Myometrial cell (primary cell): ENCODE measurements around the gene SERP2.

DNA sequence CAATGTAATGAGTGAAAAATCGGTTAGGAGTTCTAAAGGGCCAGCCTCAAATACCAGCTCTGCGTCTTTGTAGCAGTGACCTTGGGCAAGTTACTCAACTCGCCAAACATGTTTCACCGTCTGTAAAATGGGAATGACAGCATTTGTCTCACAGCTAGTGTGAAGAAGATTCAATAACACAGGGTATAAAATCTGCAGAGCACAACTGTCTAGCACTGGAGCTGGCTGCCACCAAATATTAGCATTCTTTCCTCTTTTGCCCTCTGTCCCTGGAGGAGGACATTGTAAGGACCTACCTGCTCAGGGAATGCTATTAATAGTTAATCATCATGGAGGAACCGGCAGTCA lies 22.1 kb upstream of the SERP2 start:
- RAMPAGE, long total RNA, result no peak

GRCh38 chr13:44364470-44365180 lies 9.0 kb upstream of the SERP2 start:
- RAMPAGE, long total RNA, result no peak

DNA sequence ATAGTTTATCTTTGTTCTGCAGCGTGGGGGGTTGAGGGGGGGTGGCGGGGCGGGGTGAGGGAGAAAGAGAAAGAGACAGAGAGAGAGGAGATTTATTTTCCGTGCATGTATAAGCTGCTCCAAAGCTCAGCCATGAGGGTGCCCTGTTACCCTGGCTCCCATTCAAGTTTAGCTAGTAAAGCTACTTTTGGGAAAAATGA lies 5.4 kb upstream of the SERP2 start:
- RAMPAGE, long total RNA, result no peak

DNA sequence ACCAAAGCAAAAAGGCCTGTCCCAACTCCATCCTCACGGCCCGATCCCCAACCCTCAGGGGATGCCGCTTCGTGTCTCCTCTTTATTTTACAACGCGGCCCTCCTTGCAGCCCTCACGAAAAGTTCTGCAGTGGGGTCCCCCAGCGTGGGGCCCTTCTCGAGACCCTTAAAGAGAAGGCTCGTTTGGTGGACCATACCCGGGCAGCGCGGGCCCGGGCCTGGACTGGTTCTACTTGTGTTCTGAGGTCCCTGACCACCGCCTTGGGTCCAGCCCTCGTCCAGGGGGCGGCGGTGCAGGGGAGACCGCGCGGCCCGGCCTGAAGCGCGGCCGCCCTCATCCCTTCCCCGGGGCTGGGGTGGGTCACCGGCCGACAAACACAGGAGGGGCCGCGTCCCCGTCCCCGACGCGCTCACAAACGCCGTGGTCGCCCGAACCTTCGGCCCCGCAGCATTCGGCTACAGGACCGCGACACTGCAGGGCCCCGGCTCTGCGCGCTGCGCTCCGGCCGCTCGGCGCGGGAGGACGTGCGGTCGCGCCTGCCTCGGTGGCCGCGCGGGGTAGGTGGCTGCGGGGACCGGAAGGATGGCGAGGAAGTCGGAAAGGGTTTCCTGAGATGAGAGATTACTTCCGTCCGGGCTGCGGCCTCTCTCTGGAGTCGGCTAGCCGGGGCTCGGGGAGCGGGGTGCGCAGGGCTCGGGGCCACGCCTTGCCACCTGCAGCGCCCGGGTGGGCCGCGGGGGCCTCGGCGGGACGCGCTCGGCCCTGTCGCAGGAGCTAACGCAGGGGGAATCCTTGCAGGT lies at the start of gene SERP2:
Gene SERP2, plus strand, starts transcription at position 625 of the 801 bp plus-strand sequence.
- RAMPAGE, long total RNA, result no peak

DNA sequence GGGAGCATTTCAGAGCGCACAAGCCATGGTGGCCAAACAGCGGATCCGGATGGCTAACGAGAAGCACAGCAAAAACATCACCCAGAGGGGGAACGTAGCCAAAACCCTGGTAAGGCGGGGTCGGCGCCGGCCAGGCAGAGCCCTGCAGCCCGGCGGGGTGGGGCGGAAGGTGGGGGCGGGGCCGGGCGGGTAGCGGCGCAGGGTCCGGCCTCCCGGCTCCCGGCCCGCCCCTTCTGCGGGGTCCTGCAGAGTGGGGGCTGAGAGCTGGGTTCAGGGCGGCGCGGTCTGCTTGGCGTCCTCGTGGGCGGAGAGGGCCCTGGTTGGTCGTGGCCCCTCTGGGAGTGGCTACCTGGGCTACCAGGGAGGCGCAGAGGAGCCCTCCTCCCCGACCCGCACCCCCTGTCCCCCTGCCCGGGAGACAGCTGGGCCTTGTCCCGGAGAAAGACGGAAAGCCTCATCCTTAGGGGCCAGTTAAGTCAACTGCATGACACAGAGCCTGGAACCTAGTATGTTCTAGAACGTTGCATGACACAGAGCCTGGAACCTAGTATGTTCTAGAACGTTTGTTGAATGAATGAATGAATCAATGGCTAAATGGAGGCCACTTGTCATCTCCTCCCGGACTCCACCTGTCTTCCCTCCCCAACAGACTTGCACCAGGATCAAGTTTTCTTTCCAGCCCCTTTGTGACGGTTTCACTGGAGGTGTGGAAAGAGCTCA lies 537 bp downstream of the SERP2 start:
- RAMPAGE, long total RNA, result no peak

- RAMPAGE, long total RNA, result no peak
Observed at GRCh38 chr13:44434334-44434912, 60.8 kb downstream of the SERP2 start.

DNA sequence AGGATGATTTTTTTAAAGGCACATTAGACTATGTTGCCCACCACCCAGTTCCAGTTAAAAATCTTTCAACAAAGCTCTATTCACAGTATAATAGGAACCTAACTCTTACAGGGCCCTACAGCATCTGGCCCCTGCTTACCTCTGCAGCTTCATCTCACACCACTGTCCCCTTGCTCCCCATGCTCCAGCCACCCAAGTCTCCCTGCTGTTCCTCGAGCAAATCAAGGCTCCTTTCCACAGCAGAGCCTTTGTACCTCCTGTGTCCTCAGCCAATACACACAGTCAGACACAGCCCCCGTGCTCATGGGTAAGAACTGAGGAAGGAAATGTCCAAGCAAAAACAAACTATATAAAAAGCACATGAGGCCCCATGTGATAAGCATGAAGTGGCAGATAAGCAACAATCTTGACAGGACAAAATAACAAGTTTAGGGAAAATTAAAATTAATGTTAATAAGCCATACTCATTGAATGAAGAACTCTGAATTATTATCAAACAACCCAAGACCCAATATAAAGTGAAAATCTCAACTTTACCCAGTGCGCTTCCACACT lies 67.5 kb downstream of the TSC22D1 start:
- RAMPAGE, long total RNA, result no peak

DNA sequence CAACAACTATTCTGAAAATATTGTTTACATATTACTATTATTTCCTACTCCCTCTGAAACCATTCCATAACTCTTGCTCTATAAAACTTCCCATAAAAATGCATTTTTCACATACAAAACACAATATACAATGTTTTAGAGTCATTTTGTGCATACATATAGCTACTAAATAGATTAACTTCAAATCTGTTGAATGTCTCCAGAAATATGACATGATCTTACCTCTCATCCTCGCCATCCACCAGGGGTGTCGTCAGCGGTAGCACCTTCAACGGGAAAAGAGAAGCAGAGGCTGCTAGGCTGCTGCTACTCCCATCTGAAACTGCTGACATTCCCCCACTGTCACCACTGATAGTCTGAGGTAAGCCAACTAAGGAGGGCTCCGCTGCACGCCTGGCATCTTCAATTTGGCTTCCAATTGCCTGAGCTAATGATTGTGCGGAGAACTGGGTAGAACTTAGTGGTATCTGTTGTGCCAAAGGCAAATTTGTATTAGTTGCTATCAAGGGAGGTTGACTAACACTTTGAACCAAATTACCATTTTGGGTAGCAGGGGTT lies 3.1 kb downstream of the TSC22D1 start:
- RAMPAGE, long total RNA, result no peak

DNA sequence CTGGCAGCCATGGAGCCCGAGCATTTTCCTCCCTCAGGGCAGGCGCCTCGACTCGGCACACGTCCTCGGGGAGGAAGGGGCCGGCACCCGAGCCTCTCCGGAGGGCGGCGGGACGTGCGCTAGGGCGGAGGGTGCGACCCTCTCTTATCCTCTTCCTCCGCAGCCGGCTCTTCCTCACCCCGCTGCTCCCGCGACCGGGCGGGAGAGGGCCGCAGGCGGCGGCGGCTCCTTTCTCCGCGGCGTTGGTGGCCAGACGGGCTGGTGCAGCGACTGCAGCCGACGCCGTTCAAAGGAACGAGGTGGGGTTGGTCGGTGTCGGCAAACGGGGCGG lies 714 bp upstream of the TSC22D1 start:
- RAMPAGE, long total RNA, result no peak

DNA sequence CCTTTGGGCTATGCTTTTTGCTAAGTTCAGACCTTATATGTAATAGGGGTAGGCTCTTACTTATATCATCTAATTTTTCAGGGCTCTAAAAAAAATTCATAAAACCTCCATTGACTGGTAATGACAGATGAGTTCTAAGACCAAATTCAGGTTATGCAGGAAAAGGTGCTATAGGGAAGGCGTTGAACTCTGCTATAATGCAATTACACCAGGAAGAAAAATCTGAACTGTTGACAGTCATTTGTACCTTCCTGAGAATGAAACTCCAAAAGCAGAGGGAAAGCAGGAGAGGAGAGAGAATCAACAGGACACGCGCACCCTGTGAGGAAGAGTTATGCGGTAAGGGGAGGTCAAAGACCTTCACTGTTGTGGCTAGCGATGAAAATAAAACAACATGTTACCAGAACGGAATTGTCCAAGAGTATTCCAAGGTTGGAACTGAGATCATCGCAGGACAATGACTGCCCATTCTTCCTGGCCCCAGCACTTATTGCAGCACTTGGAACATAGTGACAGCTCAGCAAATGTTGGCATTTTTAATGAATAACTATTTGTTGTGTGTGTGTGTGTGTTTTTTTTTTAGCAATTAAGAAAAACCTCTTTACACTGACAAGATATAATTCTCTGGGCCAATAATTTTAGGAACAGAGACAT lies 176.0 kb upstream of the TSC22D1 start:
- RAMPAGE, long total RNA, result no peak

- RAMPAGE, long total RNA, result no peak
Observed at GRCh38 chr13:44849034-44849862, 140.0 kb downstream of the NUFIP1 start.

- RAMPAGE, long total RNA, result no peak
Observed at GRCh38 chr13:45143548-45143915, 23.2 kb downstream of the GTF2F2 start.

DNA sequence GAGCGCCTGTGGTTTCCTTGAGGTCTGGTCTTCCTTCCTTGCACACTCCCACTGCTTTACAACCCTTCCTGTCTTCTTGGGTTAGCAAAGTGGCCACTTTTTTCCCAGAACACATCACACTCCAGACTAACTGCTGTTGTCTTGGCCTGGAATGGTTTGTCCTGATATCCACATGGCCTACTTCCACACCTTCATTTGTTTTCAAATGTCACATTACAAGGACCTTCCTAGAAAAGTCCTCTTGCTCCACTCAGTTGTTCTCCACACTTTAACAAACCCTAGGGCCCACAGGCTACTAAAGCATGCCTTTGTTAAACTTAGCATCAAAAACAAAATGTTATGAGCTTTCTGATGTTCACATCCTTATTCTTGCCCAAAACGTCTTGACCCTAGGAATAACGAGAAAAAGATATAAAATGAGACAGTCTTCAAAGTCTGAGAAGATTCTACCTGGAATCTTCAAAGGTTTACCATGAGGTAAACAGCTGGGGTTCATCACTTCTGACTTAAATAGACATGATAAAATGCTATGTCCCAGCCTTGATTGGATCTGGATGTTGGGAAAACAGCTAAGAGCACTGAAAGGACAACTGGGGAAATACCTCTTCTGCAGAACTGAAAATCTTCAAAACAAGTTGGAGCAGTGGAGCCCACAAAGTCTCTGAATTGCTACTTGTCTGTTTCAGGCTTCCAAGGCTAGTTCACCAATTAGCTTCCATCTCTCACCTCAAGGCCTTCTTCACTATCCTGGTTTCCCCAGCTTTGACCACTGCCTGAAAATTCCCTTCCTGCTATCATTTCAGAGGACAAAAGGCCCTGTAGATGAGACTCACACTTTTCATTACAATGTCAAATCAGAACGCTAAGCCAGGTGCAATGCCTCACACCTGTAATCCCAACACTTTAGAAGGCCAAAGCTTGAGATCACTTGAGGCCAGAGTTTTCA lies 5.9 kb downstream of the TPT1 start:
- RAMPAGE, long total RNA, result no peak

DNA sequence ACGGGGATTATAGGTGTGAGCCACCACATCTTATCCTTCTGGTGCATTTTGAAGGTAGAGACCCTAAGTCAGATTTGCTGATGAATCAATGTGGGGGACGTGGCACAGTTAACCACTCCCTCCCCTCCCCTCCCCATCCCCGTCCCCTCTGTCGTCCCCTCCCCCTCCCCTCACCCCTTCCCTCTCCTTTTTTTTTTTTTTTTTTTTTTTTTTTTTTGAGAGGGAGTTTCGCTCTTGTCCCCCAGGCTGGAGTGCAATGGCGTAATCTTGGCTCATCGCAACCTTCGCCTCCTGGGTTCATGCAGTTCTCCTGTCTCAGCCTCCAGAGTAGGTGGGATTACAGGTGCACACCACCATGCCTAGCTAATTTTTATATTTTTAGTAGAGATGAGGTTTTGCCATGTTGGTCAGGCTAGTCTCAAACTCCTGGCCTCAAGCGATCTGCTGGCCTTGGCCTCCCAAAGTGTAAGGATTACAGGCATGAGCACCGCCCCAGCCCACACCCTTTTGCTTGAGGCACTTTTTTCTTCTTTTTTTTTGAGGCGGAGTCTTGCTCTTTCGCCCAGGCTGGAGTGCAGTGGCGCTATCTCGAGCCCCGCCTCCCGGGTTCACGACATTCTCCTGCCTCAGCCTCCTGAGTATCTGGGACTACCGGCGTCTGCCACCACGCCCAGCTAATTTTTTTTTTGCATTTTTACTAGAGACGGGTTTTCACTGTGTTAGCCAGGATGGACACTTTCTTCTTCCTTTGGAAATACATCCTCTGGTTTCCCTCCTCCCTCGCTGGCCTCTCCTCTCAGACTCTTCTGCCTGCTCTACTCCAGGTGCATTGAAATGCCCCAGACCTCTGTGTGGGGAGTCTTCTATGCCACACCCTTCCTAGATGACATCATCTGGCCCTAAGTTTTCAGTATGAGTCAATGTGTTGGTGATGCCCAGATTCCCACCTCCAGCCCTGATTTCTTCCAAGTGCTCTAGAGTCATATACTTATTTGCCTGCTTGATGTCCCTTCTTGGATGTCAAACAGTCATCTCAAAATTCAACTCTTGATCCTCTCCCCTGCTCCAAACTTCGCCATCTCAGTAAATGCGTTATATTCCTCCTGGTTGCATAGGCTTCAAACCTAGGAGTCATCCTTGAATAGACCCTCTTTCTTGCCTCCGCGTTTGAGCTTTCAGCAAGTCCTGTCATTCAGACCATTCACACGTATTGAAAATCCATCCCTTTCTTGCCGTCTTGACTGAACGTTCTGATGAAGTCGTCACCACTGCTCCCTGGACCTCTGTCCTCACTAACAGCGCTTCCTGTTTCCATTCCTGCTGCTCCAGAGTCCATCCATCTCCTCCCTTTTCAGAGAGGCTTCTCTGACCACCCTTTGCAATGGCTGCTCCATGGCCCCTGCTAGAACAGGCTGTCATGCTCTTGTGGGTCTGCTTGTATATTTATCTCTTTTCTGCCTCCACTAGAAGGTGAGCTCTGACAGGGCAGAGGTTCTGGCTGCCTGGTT lies 20.8 kb upstream of the TPT1 start:
- RAMPAGE, long total RNA, result no peak

GRCh38 chr13:45414935-45415254 lies 3.3 kb downstream of the SLC25A30 start:
- RAMPAGE, long total RNA, result no peak

DNA sequence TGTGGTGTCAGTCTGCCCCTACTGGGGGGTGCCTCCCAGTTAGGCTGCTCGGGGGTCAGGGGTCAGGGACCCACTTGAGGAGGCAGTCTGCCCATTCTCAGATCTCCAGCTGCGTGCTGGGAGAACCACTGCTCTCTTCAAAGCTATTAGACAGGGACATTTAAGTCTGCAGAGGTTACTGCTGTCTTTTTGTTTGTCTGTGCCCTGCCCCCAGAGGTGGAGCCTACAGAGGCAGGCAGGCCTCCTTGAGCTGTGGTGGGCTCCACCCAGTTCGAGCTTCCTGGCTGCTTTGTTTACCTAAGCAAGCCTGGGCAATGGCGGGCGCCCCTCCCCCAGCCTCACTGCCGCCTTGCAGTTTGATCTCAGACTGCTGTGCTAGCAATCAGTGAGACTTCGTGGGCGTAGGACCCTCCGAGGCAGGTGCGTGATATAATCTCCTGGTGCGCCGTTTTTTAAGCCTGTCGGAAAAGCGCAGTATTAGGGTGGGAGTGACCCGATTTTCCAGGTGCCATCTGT lies 32.6 kb upstream of the CBY2 start:
- RAMPAGE, long total RNA, result no peak

GRCh38 chr13:45847596-45847995 lies 4.0 kb downstream of the SIAH3 start:
- RAMPAGE, long total RNA, result no peak

- RAMPAGE, long total RNA, result no peak
Observed at GRCh38 chr13:46072090-46072447, 19.5 kb upstream of the ZC3H13 start.

GRCh38 chr13:46100990-46101463 lies 3.8 kb downstream of the CPB2 start:
- RAMPAGE, long total RNA, result no peak

DNA sequence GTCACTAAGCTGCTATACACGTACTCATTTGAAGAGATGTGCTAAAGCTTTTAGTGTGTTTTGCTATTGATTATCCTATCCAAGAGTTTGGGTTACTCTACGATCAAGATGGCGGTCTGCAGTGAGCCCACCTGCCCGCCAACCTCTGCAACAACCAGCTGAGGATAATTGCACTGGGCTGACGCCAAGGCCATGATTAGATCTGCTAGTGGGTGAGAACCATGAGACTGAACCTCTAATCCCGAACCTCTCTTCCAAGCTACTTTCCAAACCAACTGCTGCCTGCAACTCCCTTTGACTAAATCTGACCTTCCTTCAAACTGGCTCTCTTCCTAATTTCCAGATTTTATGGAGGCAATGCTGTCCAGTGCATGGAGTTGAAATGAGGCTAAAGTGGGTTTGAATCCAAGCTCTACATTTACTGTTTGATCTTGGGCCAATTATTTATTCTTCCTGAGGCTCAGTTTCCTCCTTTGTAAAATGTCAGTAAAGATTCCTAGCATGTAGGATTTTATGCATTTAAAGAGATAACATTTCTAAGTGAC lies 1.7 kb downstream of the CPB2 start:
- RAMPAGE, long total RNA, result no peak